Airway epithelial cell (primary cell): ENCODE data around the genes GNG2 and NID2.

DNA sequence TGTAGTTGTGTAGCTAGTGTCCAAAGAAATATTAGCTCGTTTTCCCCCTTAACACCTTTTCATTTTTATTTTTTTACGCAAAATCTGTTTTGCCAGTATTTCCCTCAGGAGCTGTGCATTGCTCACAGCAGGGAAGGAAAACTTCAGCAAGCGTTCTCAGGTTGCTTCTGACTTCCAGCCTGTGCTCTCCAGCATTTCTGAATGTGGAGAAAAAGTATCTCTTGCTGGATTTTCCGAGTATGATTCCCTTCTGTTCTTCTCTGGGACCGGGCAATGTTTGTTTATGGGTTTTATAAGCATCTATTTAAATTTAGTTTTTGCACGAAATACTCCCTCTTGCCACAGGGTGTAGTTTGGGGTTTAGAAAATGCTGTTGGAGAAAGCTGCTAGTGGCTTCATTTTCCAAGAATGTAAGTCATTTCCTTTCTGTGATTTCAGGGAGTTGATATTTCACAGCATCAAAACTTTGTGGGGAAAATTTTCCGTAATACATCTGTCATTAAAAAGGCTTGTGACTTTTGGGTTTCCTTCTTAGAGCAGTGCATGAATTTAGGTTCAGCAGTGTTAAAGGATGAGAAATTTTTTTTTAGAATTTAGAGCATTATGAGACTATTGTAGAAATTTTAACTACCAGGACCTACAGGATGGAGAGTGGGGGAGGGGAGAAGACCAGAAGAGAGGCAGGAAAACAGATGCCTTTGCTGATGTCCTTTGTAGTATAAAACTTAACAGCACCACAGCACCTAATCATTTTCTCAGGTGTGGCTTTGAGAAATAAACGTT, 1.4 kb downstream of the FRMD6 start:
- RAMPAGE, long total RNA = no peak

- RAMPAGE, long total RNA = no peak
Measured at GRCh38 chr14:51846565-51847111, 13.8 kb upstream of the GNG2 start.

DNA sequence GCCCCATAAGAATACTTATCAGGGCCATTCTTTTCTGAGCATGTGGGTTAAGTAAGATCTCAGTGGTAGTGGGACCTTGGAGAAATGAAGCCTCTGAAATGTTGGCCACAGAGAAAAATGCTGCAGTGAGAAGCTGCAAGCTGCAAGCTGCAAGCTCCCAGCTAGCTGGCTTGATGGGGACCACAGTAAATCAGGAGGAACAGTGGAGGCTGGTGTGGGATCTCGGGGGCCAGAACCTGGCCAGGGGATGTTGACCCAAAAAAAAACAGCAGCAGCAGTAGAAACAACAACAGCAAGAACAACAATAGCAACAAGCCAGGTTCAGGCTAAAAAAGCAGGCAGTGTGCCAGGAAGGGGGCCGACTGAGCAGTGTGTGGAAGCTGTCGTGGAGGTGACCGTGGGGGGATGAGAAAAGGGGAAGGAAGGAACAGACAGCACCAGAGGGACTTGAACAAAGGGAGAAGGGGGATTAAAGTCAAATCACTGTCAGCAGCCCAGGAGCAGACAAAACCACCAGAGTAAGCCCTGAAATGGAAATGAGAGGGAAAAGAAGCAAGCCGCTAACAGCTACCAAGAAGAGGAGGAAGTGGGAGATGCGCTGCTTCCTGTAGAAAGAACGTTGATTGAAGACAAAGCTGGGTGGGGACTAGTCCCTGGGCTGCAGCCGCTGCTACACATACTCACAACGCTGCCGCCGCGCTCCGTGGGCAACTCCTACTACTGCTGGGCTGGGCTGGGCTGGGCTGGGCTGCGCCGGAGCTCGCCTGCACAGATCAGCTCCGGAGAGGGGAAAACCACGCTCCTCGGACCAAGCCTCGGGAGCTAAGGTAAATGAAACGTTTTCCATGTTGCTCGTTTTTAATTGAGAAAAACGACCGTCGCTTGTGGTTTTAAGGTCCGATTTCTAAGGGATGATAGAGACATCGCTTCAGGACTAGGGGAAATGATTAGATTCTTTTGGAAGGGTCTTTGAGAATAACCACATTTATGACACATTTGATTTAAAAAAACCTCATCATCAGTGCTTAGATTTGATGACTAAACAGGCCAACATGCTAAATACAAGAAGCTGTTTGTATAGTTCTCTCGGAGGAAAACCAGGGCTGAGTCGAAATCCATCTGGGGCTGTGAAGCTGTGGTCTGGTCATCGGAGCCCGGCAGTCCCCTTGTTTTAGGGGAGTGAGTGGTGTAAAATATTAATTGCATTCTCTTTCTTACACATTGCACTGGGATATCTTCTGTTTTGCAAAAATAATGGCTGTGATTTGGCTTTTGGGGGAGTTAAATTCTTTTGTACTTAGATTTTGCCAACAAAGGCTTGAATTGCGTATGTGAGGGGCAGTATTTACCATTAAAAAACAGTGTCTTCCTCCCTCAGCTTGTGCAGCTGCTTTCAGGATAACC, at the start of gene GNG2:
Gene GNG2 (plus strand): TSS at position 649 of the 1,404 bp plus-strand sequence.
- RAMPAGE, long total RNA = no peak

GRCh38 chr14:51864710-51865387, 4.4 kb downstream of the GNG2 start:
- RAMPAGE, long total RNA = no peak

DNA sequence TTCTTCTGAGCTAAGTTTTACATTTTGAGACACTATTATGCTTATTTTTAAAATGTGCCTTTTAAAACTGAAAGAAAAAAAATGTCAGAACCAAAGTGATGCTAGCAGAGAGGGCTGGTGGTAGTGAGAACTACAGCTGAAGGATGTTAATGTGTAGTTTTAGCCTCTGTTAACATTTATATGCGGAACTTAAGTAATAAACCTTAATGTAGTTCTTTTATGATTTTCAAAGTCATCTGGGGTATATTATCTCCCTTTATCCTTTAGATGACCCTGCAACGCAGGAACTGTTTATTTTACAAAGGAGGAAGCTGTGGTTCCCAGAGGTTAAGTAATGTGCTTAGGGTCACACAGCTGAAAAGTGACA, 23.7 kb downstream of the GNG2 start:
- RAMPAGE, long total RNA = no peak

GRCh38 chr14:51884521-51885338, 24.3 kb downstream of the GNG2 start:
- RAMPAGE, long total RNA = no peak

DNA sequence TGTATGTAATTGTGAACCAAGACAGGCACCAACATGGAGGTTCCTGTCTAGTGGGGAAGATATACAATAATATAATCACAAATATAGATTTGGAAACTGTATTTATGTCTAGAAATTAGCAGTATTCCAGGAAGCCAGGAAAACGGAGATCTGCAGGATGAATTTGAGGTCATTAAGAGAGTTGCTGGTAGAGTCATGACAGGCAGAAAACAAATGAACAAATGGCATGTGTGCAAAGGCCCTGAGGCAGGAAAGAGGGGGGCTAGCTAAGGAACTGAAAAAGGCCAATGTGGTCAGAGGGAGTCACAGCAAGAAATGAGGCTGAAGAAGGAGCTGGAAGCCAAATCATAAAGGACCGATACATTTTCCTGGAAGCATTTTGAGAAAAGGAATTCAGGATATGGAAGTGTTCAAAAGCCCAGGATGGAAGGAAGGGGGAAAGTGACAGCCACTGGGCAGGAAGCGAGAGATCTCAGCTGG, 49.7 kb downstream of the GNG2 start:
- RAMPAGE, long total RNA = no peak

- RAMPAGE, long total RNA = no peak
Measured at GRCh38 chr14:51963214-51963789, 26.0 kb upstream of the RTRAF start.

- RAMPAGE, long total RNA = no peak
Measured at GRCh38 chr14:52067635-52068716, 883 bp downstream of the NID2 start.

DNA sequence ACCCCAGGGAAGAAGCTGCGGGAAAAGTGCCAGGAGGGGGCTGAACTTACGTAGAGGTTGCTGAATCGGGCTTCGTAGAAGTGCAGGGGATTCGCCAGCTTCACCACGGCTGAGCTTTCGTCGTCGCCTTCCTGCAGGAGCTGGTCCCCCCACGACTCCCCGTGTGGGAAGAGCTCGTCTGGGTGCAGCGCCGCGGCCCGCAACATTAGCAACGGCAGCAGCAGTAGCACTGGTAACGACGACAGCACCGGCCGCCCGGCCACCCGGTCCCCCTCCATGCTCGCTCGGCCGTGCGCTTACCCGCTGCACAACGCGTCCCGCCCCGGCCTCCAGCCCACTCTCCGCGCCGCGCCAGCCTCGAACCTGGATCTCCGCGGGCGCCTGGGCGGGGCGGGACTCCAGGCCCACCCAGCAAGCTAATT, at the start of gene NID2:
Gene NID2 (minus strand): TSS at position 343 of the 422 bp plus-strand sequence.
- RAMPAGE, long total RNA = no peak

GRCh38 chr14:52069139-52069300, 161 bp upstream of the NID2 start:
- RAMPAGE, long total RNA = no peak

DNA sequence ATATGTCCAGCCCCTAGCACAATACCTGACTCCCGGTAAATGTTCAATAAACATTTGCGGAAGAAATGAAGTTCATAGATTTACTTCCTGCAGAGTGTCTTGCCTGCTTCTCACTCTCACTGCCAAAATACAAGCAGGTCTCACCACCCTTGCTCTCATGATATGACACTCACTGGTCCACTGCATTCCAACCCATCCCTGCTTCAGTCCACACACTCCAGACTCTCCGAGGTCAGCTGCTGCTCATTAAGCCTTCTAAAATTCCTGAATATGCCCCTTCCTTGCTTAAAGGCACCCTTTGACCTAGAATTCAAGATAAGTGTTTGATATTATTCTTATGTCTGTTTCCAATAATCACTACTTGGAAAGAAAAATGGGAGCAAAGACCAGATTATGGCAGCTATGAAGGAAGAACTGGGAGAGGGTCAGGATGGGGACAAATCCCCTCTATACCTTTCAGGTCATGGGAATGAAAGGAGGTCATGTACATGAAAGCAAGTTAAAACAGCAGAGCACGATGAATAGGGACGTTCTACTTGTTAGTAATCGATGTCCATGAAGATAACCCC, 10.4 kb upstream of the NID2 start:
- RAMPAGE, long total RNA = no peak

- RAMPAGE, long total RNA = no peak
Measured at GRCh38 chr14:52268134-52269103, 921 bp downstream of the PTGDR start.

- RAMPAGE, long total RNA = no peak
Measured at GRCh38 chr14:52948049-52948484, 2.8 kb downstream of the FERMT2 start.

- RAMPAGE, long total RNA = no peak
Measured at GRCh38 chr14:53062868-53063215, 90.3 kb downstream of the DDHD1 start.

GRCh38 chr14:53943097-53943818, 13.4 kb downstream of the BMP4 start:
- RAMPAGE, long total RNA = no peak

- RAMPAGE, long total RNA = no peak
Measured at GRCh38 chr14:53955486-53956396, 884 bp downstream of the BMP4 start.

GRCh38 chr14:54397329-54397767, 541 bp downstream of the CDKN3 start:
- RAMPAGE, long total RNA = no peak

GRCh38 chr14:54482878-54483587, 5.7 kb downstream of the GMFB start:
- RAMPAGE, long total RNA = no peak

GRCh38 chr14:54576008-54577311, 9.5 kb downstream of the SAMD4A start:
- RAMPAGE, long total RNA = no peak